Right atrium auricular region (tissue), 2 donors: ENCODE measurements around the gene OSM.

DNA sequence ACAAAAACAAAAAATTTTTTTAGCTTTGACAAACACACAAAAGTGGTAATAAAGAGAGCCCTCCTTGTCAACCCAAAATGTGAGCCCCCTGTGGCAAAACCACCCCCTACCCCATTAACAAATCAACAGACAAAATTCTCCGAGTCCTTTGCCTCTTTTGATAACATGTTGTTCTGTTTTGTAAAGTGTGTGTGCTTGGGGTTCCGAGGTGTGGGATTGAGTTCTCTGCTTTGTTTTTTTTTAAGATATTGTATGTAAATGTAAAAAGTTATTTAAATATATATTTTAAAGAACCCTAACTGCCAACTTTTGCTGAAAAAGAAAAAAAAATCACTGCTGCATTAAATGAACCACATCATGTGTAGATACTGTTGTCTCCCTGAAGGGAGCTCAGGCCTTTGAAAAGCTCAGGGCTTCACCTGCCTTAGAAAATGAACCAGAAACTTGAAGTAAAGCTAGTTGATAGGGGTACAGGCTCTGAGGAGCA is 7.9 kb downstream of the C22orf31 start:
- PRO-cap, result no peak
- RAMPAGE, long total RNA, 2 experiments, result no peak in any of the 2 experiments

DNA sequence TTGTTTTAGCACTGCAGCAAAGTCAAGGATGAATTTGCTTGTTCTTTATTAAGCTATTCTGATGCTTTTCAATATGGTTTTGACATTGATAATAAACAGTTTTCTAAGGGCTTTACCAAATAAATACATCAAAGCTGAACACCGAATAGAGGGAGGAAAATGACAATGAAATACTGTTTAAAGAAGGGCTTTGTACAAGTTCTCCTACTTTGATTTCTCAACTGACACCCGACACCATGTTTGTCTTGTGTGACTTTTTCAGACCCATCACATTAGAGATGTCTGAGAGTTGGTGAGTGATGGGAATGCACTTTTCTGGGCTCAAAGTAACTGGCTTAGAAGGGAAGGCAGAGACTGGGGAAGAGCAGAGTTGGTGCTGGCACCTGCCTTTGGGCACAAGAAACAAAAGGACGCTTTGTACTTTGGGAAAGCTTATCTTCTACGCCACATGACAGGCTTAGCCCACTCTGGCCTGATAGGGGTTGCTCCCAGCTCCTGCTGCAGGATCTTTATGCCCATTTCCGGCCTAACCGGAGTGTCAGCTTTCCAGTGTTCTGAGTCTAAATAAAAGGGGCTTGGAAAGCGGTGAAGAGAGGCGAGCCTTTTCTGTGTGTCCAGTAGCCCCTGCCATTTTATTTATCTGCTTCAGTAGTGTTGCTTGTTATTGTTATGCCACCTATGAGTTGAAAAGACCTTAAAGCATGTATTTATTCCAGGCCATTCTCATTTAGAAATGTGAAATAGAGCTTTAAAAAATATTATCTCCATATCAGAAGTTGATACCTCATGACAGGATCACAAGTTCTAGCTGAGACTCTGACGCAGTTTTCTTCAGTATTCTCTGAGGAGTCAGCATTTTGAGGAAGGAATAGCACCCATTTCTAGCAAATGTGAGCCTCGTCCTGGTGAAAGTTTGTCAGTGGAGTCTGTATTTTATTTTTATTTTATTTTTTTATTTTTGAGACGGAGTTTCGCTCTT is 24.1 kb downstream of the KREMEN1 start:
- PRO-cap, result unidirectional peak, minus-strand start at position 409 of the sequence
- RAMPAGE, long total RNA, 2 experiments, result no peak in any of the 2 experiments

DNA sequence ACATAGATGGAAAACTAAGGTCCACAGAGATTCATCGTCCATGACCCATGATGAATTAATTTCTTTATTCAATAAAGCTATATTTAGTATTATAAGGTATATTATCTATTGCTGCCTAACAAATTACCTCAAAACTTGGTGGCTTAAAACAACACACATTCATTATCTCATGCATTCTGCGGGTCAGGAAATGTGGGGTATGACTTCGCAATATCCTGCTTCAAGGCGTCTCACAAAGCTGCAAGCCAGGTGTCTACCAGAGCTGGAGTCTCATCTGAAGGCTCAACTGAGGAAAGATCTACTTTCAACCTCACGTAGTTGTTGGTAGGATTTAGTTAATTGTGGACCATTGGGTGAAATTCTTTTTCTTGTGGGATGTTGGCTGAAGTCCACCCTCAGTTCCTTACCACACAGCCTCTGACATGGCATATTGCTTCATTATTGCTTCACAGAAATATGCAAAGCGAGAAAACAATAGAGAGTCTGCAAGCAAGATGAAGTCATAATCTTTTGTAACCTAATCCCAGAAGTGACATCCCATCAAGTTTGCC is 45.0 kb downstream of the KREMEN1 start:
- PRO-cap, result no peak
- RAMPAGE, long total RNA, 2 experiments, result no peak in any of the 2 experiments

DNA sequence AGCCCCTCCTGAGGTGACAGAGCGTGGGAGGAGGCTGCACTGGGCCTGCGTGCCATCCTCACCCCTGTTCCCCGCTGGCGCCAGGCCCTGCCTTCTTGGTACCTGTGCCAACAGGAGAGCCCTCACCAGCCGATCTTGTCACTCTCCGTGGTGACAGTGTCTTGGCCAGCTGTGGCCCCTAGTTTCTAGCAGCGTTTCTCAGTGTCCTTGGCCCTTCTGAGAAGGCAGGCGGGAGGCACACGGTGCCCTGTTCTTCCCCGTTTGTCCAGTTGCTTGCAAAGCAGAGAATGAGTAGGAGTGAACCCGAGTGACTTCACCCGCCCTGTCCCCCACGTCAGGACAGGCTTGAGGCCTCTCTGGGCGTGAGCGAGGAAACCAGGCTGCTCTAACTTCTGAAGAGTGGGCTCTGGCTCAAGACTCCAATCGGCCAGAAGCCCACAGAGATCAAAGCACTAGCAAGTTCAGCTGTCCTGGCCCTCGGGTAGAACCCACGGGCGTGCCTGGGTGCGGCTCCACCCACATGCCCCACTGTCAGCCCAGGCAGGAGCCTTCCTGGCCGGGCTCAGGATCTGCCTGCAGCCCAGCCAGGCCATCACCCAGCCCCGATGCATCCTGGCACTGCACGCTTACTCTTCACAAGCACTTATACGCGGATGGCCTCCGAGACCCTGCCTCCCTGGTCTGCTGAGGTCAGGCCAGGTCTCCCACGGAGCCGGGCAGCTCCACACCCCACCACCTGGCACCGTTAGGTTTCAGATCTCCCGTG is 60.1 kb upstream of the EMID1 start:
- PRO-cap, result no peak
- RAMPAGE, long total RNA, 2 experiments, result no peak in any of the 2 experiments

- PRO-cap, result no peak
- RAMPAGE, long total RNA, 2 experiments, result no peak in any of the 2 experiments
These were observed 20.0 kb downstream of the EMID1 start for GRCh38 chr22:29225472-29226354.

GRCh38 chr22:29385579-29386234 is 2.7 kb downstream of the AP1B1 start:
- PRO-cap, result unidirectional peak, plus-strand start at chr22:29386048
- RAMPAGE, long total RNA, 2 experiments, result no peak in any of the 2 experiments

DNA sequence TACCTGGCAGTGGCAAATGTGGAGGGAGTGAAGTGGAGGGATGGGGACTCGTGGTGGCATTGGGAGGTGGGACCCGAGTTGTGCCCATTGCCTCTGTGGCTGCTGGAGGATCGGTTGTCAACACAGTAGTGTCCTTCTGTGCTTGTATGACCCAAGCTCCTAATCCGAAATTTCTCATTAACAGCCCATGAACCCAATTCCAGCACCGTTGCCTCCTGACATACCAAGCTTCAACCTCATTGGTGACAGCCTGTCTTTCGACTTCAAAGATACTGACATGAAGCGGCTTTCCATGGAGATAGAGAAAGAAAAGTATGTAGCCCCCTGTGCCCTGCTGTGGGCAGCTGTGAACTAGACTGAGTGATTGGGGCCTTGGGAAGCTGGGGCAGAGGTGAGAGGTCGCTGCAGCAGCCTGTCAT is 41.8 kb upstream of the CABP7 start:
- PRO-cap, result no peak
- RAMPAGE, long total RNA, 2 experiments, result no peak in any of the 2 experiments

DNA sequence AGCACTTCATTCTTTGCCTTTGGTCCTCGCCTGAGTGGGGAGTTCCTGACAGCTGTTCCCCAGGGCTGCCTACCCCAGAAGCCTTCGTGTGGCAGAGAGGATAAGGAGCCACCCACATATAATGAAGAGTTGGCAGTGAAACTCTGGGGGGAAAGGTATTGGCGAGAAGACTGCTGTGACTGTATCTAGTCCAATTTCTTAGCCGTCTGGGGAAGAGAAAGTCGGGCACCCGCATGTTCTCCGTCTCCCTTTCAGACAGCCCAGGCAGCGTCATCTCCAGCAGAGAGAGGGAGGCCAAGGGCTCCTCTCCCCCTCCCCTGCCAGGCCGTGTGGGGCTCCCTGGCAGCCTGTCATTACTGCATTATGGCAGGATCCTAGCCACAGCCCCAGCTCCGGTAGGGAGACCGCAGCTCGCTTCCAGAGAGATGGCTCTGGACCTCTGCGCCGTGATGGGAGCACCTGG is 19.3 kb upstream of the CABP7 start:
- PRO-cap, result no peak
- RAMPAGE, long total RNA, 2 experiments, result no peak in any of the 2 experiments

- PRO-cap, result no peak
- RAMPAGE, long total RNA, 2 experiments, result no peak in any of the 2 experiments
These were observed 13.6 kb downstream of the CABP7 start for GRCh38 chr22:29733338-29733855.

DNA sequence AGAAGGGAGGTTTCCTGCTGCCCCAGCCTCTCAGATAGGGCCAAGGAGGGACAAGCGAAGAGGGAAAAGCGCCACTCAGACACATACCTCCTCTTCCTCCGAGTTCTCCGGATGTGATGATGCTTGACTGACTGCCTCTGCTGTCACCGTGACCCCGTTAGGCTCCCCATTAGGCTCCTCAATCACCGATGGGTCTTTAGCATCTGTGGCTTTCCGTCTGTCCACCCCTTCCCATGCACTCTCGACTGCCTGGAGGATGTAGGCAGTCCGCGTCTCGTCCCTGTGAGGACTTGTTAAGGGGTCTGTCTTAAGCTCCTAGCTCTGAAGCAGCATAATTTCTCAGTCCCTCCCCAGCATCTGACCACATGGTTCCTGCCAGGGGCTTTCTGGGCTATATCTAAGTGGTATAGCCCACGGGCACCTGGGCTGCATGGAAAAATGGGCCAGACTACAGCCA is 33.5 kb downstream of the ASCC2 start:
- PRO-cap, result no peak
- RAMPAGE, long total RNA, 2 experiments, result no peak in any of the 2 experiments

DNA sequence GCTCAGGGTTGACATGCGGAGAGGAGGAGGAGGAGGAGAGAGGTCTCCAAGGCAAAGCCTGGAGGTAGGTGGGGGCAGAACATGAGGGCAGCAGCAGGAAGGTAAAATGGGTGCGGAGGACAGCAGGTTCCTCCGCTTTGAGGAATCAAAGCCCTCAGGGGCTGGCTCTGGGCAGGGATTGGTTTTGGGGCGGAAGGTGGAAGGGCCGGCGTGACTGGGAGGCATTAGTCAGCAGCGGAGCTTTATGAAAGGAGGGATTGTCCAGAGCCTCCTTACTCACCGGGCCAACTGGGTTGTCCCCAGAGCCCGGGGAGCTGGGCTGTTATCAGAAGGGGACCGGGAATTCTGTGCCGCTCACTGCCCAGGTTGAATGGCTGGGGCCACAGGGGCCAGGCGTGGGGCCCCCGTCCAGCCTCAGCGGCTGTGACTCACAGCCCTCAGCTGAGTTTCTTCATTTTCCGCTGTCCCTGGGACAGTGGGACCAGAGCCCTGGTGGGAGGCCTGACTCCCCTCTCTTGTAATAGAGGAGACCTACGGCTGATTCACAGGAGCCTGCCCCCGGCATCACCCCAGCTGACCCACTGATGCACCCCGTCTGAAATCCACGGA is 36.2 kb downstream of the LIF start:
- PRO-cap, result no peak
- RAMPAGE, long total RNA, 2 experiments, result no peak in any of the 2 experiments

DNA sequence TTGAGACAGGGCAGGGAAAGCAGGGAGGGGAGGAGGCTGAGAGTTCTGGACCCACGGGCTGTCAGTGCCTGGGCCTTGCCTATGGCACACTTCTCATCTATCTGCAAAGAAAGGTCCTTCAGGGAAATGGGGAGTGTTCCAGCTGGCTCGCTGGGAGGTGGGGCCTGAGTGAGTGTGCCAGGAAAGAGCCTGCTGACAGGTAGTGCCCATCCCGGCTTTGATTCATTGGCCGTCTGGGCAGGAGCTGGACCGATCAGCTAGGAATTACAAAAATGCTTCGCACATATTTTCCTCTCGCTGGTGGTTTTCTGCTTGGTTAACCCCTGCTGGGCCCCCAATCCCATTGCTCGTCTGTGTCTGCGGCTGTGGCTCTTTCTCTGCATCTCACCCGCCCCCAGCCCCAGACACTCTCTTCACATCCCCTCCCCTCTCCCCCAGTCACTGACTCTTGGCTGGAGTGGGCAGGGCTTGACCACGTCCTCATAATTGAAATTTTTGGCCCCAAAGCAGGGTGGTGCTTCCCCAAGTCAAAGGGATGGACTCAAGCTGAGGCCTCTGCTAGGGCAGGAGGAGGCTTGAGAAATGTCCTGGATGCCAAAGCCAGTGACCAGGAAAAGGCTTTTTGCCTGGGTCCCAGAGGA is 10.8 kb downstream of the LIF start:
- PRO-cap, result no peak
- RAMPAGE, long total RNA, 2 experiments, result no peak in any of the 2 experiments

GRCh38 chr22:30266558-30267589 is at the start of gene OSM:
OSM (minus strand) TSS chr22:30266851.
- PRO-cap, result unidirectional peak, minus-strand start at chr22:30266897
- RAMPAGE, long total RNA, 2 experiments, result start-site peak on the minus strand in 1 of 2 experiments, at chr22:30266845-30266852 at its widest, 30 reads per replicate

- PRO-cap, result no peak
- RAMPAGE, long total RNA, 2 experiments, result no peak in any of the 2 experiments
These were observed 17.7 kb upstream of the CASTOR1 start for GRCh38 chr22:30307104-30307320.

GRCh38 chr22:30311307-30311891 is 15.3 kb downstream of the TBC1D10A start:
- PRO-cap, result unidirectional peak, minus-strand start at chr22:30311451; unidirectional peak, minus-strand start at chr22:30311490
- RAMPAGE, long total RNA, 2 experiments, result no peak in any of the 2 experiments

DNA sequence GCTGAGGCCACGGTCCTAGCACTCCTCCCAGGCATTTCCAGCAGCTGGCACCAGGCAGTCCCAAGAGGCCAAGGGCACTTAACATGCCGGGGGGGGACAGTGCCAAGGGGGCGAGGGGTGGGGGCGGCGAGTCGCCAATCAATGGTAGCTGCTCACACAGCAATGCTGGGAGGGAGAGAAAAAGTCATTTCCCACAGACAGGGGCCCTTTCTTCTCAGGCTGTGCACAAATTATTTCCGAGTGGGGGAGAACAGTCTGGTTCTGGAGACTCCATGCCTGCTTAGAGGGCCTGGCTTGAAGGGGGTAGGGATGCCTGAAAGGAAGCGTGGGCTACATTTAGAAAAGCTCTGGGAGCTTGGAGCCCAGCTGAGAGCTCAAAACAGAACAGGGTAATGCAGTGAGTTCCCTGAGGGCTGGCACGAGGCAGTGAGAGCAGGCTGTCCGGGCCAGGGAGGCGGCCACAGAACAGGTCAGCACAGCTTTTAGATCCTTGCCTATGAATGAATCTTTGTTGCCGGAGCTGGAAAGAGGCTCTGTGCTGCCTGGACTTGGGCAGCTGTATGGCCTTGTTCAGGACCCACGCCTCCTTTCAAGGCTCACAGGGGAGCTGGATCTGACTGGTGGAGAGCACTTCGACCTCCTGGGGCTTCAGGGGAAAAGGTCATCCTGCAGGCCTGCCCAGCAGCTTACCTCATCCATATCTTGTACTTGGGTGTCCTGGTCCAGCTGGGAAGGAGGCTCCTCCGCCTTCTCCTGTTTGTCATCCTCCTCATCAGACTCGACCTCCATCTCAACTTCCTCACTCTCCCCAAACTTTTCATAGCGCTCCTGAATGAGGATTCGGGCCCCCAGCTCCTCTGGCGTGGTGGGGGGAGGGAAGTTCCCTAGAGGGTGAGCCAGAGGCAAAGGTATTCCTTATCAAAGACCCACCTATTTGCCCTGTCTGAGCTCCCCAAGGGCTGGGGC is 14.5 kb upstream of the TBC1D10A start:
- PRO-cap, result bidirectional peak, plus-strand start at position 705 of the sequence, minus-strand start at position 394 of the sequence
- RAMPAGE, long total RNA, 2 experiments, result no peak in any of the 2 experiments

DNA sequence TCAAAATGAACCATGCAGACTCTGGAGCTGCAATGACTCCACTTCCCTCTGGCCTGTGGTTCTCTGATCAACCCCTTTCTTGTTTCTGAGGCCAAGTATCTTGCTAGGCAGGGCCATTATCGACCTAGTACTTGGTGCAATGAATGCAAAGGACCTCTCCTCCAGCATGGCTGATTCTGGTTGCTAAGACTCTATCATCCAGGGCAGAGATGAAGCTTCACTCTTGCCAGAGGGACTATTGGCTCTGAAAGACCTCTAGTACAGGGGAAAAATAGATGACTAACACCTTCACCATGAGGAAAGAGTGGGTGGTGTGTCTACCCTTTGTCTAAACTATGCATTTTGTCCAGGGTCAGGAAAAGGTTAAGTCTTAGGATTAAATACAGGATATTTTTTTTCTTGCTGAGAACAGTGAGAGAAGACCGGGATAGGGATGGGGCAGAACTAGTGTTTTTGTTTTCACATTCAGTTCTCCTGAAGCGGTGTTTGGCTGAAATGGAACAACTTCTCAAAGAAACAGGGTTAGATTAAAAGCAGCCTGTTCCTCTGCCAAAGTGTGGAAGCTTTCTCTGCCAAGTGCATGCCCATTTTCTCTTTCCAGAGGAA is 5.1 kb upstream of the MTFP1 start:
- PRO-cap, result unidirectional peak, plus-strand start at position 405 of the sequence
- RAMPAGE, long total RNA, 2 experiments, result no peak in any of the 2 experiments

DNA sequence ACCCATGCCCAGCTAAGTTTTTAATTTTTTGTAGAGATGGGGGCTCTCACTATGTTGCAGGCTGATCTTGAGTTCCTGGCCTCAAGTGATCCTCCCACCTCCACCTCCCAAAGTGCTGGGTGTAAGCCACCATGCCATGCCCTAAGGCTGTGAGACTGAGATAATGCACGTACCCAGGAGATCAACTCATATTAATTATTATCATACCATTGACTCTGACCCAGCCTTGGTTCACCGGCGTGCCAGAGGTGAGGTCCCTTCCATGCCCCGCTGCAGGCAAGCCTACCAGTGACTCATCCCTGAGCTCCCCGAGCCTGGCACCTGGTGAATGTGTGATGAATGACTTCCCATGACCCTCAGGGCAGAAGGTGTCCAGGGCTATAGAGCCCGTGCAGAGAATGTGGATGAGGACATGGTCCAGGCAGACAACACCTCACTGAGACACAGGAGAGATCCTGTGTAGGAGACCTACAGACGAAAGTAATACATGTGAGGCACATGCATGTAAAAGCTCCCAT is 12.1 kb downstream of the GAL3ST1 start:
- PRO-cap, result no peak
- RAMPAGE, long total RNA, 2 experiments, result no peak in any of the 2 experiments

- PRO-cap, result unidirectional peak, minus-strand start at chr22:30575337; bidirectional peak, plus-strand start at chr22:30575672, minus-strand start at chr22:30575406
- RAMPAGE, long total RNA, 2 experiments, result no peak in any of the 2 experiments
These were observed 784 bp upstream of the GAL3ST1 start for GRCh38 chr22:30575065-30575833.

- PRO-cap, result unidirectional peak, minus-strand start at chr22:30948985
- RAMPAGE, long total RNA, 2 experiments, result no peak in any of the 2 experiments
These were observed 19.9 kb downstream of the MORC2 start for GRCh38 chr22:30948722-30949110.